Jejunum (tissue), 1 donor: Measurements from ENCODE around the genes FXYD6 and DDX6.

- PRO-cap, result no peak
Measured at GRCh38 chr11:117299173-117300106, 16.6 kb downstream of the BACE1 start.

GRCh38 chr11:117684562-117685109 is 112.4 kb downstream of the DSCAML1 start:
- PRO-cap, result unidirectional peak, plus-strand start at chr11:117684931

- PRO-cap, result unidirectional peak, minus-strand start at chr11:117876360; bidirectional peak, plus-strand start at chr11:117876847, minus-strand start at chr11:117876655
Measured at GRCh38 chr11:117876292-117877099, at the start of gene FXYD6. TSS of gene FXYD6 (minus strand) at chr11:117876658.

GRCh38 chr11:117994218-117994819 is 8.1 kb downstream of the IL10RA start:
- PRO-cap, result no peak

DNA sequence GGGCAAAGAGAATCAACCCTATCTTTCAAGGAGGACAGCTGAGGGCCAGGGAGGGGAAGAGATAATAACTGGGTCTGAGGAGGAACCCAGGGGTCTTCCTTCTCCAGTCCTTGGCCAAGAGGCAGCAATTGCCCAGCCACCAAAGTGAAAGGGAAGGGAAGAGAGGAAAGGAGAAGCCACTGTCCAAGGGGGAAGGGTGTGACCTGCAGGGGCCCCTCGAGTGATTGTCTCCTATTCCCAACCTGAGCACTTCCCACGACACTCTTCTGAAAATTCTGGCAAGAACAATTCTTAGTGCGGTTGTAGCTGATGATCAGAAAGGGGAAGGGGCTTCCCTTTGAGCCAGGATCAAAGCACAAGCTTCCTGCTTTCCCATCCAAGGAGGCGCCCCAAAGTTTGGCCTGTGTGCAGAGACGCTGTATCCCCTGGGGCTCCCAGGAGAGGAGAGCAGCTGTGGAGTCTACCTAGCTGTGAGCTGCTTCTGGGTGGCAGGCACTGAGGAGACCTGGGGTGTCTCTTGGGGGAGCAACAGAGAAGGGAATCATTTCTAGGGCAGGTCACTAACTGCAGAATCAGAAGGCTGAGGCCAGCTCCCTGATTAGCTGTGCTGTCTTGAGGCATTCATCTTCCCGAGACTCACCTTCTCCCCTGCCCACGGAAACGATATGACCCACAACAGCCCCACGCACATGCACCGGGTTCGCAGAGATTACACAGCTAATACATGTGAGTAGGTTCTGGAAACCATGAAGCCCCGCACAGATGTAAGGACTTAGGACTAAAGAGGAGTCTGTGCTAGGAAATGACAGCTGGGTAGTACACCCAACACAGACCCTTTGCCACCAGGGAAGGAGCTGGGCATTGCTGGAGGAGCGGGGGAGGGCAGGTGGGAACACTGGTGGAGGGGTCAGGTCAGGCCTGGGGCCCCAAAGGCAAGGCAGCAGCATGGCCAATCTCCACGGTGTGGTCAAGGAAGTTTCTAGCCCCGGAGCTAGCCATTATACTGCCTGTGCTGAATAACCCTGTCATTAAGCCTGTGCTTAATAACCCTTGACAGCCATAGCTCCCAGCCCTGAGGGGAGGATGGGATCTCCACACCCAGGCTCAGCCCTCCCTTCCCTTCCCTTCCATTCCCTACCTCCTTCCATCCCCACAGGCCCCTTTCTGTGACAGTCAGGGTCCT is 1.7 kb downstream of the TMPRSS4 start:
- PRO-cap, result unidirectional peak, minus-strand start at position 638 of the sequence

DNA sequence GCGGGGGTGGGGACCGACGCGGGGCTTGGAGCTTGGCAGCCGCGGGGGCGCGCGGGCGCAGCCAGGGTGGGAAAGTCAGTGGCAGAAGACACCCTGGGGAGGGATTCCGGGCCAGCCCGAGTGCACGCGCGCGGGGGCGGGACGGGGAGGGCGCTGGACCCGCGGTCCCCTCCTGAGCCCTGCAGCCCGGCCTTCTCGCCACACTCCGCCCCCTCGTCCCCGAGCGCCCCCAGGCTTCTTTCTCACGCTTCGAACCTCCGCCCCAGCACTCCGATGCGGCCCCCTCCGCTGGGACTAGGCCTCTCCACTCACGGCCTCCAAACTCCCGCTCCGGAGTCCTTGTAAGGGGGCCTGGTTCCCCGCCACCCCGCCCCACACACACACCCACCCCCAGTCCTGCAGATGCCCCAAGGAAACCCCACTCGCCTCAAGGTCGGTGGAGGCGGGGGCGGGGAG is 6.7 kb downstream of the SCN4B start:
- PRO-cap, result no peak

DNA sequence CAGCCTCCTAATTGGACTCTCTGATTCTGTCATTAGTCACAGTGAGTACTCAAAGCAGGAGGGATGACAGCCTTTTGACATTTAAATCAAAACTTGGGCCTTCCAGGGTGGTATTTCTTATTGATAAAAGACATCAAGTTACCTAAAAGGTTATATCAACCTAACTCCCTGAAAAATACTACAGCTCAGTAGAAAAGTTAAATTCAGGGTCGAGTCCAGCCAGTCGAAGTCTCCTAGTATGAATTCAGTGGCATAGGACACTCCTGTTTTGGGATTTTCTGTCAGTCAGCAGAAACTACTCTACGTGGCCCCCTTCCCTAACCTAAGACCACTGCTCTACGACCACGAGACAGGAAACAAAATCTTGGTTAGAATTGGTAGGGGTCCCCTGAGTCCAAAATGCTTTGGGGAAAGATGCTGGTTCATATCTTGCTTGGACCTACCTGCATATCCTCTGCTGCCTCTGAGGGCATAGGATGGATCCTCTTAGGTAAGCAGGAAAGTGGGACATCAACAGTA is 8.2 kb upstream of the JAML start:
- PRO-cap, result no peak

DNA sequence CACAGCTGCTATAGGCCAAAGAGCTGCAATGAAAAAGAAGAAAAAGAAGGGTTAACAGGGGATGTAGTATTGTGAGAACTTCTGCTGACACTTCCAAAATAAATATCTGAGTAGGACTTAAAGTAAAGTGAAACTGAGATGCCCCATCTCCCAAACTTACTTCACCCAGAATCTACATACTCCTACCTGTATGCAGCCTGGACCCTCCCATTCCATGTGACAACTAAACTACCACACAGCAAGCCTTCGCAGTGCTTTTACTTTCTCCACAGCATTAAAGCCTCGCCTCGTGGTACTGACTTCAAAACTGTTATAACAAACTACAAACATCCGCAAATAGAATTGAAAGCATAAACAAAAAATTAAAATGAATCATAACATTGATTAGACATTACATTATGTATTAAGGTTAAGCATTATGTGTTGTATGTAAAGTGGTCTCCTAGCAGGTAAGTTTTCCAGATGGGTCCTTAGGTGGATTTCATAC is 979 bp downstream of the MPZL2 start:
- PRO-cap, result no peak

DNA sequence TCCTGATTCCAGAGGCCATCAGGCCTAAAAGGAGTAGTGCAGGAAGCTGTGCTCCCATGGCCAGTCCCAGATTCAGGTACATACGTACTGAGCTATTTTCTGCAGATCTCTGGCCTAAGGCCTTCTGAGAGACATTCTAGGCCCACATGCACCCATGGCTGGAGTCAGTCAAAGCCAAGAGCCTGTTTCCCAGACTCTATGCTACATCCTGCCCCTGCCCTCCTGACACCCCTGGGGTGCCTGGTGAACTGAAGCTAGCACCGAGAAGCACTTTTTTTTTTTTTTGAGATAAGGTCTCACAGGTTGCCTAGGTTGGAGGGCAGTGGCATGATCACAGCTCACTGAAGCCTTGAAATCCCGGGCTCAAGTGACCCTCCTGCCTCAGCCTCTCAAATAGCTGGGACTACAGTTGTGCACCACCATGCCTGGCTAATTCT is 582 bp downstream of the CD3D start:
- PRO-cap, result no peak

DNA sequence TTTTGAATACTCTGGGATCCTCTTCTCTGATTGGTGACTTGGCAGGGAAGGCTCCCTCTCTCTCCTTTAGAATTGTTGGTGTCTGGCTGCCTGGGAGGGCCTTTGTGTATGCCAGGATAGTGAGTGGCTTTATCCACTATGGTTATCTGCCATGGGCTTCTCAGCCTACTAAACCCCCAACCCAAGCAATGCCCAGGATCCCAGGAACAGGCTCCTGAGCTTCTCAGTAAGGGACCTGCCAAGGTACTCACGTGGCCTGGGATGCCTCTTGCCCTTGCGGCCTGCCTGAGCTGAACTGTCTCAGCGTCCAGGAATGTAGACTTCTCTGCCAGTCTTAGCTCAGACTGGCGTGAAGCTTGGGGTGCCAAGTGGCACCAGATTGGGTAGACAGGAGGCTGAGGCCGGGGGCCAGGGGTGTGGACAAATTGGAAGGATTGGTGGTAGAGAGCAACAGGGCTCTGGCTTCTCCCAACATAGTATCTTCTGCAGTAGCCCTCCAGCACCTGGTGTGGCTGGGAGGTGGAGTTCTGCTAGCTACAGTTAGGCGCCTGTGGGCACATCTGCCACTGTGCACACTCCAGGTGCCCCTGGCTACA is 15.5 kb downstream of the PHLDB1 start:
- PRO-cap, result no peak

- PRO-cap, result no peak
Measured at GRCh38 chr11:118699390-118699952, 20.0 kb upstream of the TREH start.

DNA sequence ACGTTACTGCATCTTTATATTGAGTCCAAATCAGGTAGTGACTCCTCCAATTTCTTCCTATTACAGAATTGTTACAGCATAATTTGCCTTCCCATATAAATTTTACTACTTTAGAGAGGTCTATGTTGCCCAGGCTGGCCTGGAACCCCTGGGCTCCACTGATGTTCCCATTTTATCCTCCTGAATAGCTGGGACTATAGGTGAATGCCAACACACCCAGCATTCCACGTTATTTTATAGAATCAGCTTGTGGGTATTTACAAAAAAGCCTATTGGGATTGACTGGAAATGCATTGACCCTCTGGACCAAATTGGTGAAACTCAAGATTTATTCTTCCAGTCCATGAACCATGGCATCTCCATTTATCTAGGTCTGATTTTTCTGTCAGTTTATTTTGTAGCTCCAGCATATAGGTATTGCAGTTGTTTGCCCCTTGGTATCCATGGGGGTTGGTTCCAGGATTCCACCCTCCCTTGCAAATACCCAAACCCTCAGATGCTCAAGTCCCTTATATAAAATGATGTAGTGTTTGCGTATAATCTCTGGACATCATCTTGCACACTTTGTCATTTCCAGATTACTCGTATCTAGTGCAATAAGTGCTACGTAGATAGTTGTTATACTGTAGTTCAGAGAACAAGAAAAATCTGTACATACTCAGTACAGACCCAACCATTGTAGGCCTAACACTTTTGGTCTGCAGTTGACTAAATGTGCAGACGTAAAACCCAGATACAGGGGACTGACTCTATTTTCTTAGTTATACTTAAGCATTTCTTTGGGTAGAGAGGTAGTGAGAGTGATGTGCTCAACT is 44.2 kb downstream of the DDX6 start:
- PRO-cap, result no peak

DNA sequence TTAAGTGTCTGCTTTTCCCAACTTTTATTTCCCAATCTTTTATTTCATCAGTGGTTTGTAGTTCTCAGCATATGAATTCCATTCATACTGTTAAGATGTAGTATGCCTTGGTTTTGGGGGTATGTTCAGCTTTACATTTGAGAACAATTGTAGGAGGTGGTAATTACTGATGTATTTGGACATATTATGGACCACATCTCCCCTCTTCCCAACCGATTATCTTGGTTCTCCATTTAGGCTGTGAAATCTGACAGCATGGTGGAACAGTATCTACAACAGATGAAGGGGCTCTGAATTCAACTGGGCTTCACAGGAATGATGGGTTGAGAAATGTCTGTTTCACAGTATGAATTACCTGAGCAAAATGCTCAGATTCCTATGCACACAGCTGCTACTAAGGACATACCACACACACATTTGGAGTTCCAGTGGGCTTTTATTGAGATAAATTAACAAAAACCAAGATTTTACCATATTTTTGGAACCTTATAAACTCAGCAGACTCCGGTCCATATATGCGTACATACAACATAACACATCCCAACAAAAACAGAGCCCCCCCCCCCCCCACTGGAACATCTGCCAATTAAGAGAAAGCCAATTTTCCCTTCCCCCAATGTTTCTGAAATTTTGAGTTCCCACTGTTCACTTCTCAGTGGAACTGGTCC is 43.5 kb downstream of the DDX6 start:
- PRO-cap, result no peak

GRCh38 chr11:118749284-118749894 is 41.6 kb downstream of the DDX6 start:
- PRO-cap, result no peak

- PRO-cap, result no peak
Measured at GRCh38 chr11:118789953-118790376, 999 bp downstream of the DDX6 start.

- PRO-cap, result bidirectional peak, plus-strand start at chr11:118791255, minus-strand start at chr11:118790989
Measured at GRCh38 chr11:118790805-118791566, at the start of gene DDX6. TSS of gene DDX6 (minus strand) at chr11:118791164.

DNA sequence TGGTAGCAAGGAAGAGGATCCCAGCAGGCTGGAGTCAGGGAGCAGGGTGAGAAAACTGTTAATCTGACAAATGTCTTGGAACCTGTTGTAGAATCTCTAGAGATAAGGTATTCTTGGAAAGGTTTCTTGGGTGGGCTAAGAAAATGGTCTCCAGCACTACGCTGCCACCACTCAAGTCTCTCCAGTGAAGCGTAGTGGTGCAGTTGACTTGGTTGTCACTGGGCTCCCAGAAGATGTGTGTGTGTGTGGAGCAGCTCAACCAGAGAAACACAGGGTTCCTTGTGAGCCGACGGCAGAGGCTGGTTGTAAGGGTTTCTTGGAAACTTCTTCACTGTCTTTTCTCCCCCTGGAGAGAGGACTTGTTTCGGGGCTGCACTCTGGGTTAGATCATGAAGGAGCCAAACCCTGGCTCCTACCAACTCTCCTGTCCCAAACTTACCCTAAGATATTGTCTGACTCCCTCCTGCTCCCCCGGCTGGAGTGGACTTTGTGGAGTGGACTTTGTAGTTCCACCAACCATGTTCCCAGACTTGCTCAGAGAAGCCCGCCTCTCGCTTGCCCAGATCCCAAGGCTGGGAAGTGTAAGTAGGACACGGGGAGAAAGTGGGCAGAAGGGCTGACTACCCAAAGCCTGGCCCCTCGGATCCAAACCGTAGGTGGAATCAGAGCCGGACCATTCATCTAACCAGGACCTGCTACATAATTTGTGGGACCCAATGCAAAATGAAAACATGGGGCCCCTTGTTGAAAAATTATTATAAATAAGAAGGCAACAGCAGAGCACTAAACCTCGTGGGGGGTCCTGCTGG is 1.1 kb downstream of the CXCR5 start:
- PRO-cap, result no peak

GRCh38 chr11:118910391-118910972 is 15.2 kb downstream of the BCL9L start:
- PRO-cap, result bidirectional peak, plus-strand start at chr11:118910678, minus-strand start at chr11:118910542

DNA sequence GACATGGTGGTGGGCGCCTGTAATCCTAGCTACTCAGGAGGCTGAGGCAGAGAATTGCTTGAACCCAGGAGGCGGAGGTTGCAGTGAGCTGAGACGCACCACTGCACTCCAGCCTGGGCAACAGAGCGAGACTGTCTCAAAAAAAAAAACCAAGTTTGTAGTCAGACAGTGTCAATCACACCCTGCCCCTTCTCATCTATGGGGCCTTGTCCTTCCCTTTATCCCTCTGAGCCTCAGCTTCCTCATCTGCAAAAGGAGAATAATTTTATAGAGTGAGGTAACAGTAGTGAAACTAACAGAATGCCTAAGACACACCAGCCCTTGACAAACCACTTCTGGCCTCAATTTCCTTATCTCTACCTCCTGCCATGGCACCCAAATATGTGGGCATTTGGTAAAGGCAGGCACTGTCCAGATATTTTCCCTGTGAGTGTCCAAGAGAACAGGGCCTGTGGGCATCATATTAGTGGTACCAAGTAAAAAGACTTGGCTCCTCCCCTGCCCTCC is 10.7 kb downstream of the BCL9L start:
- PRO-cap, result no peak

DNA sequence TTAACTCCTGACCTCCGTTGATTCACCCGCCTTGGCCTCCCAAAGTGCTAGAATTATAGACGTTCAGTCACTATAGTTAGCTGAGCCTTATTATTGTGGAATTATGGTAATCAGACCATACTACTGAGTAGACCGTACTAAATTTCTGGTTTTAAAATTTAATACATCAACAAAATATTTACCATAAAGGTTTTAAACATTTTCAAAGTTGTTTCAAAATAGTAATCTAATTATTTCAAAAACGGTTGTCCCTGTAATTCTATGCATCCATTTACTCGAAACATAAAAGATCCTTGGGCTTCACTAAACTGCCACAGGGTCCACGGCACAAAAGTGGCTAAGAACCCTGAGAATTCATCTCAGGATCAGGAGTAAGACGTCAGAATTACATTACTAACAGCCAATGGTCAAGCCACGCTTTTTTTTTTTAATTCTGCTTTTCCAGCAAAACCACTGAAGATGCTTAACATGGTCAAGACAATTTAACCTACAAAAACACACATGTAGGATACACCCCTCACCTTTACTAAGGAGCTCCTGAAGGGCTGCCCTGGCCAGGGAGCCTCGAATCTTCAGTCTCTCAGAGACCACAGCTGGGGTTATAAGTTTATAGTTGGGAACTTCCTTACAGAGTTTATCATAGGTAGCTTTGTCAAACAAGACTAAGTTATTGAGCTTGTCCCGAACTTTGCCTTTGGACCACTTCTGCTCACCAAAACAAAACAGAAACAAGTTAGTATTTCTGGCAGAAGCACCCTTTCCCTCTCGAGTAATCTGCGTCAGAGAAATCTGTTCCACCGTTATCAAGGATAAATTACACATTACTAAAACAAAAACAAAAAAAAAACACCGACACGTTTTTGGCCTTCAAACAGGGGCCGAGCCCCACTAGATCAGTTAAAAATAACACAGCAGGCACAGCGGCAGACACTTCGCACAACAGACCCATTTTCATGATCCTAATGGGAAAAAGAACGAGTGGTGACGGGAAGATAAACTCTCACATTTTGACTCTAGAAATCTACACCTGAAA is 986 bp downstream of the RPS25 start:
- PRO-cap, result no peak